HTR-8/SVneo (cell line): ENCODE results near the genes ZCCHC8 and DDX55.

GRCh38 chr12:122135101-122135862 lies 38.7 kb downstream of the IL31 start:
- RRBS = 97% methylated on average over 8 of the region's 25 CpGs

DNA sequence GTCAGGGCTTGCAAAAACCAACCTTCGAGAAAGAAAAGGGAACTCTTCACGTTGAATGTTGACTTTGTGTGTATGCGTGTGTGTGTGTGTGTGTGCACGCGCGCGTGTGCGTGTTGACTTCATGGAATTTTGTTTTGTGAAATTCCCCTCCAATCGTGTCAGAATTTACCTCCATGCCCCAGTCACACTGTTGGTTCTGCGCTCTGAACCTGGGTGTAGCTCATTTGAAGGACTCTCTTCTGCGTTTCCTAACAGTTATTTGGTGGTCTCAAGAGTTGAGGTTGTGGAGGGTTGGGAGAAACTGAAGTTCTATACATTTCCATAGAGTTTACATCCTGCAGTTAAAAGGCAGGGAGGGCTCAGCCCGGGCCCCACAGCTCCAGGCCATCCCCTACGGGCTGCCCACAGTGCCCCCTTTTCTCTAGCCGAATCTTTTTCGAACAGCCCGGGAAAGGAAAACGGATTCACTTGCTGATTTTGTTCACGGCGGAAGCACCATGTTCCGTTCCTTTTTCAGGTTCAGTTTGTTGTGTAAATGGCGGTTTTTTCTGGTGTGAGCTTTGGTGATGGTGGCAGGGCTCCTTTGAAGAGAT lies 27.4 kb downstream of the IL31 start:
- RRBS = 99% methylated on average over 5 of the region's 21 CpGs

GRCh38 chr12:122265363-122266250 lies 687 bp downstream of the VPS33A start:
- RRBS = 5% methylated on average over 8 of the region's 24 CpGs

DNA sequence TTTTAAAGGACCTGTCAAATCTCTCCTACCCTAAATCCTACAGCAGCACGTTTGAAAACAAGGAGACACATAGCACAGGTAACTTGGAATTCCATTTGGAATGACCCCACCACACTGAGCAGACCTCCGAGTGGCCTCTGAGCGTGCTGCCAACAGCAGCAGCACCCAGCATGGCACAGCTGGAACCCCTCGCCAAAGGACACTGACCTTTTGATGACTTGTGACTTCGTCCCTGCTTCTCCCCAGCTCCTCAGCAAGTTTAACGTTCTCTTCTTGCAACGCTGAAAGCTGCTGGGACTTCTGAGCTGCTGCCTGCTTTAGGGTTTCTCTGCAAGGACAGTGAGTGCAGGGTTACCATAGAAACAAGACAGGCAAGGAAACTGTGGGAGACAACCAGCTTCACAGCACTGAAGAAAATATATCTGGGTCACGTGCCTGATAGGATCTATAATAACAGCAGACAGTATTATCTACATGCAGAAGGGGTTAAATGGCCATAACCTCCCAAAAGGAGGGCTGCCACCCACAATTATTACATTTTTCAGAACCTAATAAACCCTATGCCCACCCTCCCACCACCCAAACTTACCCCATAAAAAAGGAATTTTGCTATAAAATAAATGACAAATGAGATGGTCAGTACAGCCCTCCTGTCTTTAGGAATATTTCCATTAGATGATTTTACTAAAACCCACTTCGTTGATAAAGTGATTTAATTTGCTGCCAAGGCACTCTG lies 43.4 kb upstream of the VPS33A start:
- RRBS = no CpG with 5 or more reads among the region's 9 CpGs

DNA sequence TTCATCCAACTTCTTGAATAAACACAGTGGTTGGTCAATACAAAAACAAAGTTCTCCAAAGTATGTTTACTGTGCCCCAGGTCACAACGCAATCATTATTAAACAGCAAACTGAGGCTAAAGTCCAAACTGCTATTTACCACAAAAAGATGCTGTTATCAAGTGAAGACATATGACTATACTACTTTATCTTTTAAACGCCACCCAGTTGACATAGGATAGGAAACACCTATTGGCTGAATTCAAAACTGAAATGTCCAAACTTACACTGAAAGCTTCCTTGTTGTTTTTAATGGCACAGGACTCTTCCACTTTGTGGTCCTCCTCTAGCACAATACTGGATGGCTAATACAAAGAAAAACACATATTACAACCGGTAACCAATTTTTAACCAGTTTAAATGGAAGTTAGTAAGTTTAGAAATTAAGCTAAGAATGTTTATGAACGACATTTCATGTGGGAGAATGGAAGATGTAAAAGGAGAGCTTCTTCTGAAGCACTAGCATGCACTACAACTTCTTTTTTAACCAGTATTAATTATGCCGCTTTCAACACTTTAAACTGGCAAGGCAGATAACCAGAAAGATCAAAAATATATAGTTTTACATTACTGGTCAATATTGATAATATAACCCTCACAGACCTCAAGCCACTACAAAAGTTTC lies 11.5 kb downstream of the ZCCHC8 start:
- RRBS = no CpG with 5 or more reads among the region's 5 CpGs

- RRBS = 3% methylated on average over 19 of the region's 82 CpGs
These were observed at the start of gene ZCCHC8 for GRCh38 chr12:122500019-122501031. TSS of gene ZCCHC8 (minus strand) at chr12:122500932.

GRCh38 chr12:122870599-122871711 lies 25.0 kb downstream of the VPS37B start:
- RRBS = no CpG with 5 or more reads among the region's 20 CpGs

GRCh38 chr12:122975435-122976013 lies 480 bp downstream of the OGFOD2 start:
- RRBS = no CpG with 5 or more reads among the region's 20 CpGs

- RRBS = no CpG with 5 or more reads among the region's 7 CpGs
These were observed 63.1 kb downstream of the ARL6IP4 start for GRCh38 chr12:123043596-123043941.

GRCh38 chr12:123062765-123063478 lies 82.4 kb downstream of the ARL6IP4 start:
- RRBS = no CpG with 5 or more reads among the region's 8 CpGs

DNA sequence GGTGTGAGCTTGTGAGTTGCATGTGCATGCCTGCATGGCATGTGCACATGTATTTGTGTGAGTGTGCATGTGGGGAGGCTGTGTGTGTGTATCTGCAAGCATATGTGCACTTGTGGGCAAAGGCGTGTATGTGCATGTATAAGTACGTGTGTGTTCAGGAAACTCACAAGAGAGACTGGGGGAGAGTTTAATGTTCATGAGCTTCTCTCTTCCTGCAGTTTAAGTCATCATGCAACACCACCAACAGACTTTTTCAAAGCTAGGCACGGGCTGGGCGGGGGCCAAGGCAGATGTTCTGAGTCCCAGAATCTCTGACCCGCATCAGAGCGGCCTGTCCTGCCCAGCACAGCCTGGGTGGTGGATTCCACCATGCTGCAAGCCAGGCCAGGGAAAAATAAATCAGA lies 75.8 kb downstream of the PITPNM2 start:
- RRBS = no CpG with 5 or more reads among the region's 6 CpGs

DNA sequence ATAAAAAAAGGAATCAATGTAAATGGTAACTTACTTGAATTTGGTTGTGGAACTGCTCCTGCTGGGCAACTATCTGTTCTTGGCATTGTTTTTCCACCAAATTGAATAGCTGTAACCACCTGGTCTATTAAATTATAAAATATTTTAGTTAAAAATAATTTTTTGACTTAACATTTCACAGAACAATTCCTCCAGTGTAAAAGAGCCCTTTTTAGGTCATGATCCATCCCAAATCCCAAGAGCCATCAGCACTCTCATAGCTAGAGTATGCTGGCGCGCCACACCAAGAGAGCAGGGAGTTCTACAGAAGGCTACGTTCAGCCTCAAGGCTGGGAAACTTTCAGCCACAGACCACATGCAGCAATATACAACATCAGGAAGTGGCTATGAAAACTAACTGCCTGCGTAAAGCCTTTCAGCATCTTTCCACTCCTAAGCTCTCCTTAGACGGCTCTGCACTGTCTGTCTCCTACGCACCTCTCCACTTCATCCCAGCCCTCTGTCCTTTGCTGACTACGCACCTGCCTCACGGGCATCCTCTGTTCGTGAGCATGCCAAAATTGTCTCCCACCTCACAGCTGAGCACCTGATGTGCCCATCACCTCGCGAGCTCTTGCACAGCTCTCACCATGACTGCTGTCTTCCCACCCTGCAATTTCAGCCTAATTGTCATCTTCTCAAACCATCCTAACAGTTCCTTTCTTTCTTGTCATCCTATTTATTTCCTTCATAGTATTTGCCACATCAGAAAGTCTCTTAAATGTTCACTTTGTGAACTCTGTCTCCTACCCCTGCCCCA lies 9.7 kb downstream of the MPHOSPH9 start:
- RRBS = no CpG with 5 or more reads among the region's 11 CpGs

DNA sequence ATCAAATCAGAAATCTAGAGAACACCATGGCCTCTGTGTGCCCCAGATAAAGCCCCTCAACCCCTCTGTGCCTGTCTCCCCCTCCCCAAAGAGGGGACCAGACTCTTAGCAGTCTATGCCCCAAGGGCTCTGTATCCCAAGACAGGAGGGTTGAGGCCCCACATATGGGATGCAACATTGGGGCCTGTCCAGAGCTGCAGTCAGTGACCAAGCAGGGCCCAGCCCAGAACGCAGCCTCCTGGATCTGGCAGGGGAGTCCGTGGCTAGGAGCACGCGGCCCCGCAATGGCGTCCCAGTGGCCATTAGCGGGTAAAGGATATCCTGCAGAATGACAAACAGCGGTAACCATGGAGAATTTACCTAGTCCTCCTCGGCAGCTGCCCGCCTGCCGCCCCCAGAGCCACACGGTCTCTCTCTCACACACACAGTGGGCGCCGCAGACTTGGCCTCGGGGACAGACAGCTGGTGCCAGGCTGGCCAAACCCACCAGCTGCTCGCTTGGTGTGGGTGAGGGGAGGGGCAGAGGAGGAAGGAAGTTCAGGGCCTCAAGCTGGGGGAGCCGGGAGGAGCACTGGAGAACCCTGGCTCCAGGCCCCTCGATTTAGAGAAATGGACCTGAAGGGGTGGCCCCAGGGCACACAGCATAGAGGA lies 3.7 kb downstream of the CDK2AP1 start:
- RRBS = 100% methylated on average over 1 of the region's 18 CpGs

DNA sequence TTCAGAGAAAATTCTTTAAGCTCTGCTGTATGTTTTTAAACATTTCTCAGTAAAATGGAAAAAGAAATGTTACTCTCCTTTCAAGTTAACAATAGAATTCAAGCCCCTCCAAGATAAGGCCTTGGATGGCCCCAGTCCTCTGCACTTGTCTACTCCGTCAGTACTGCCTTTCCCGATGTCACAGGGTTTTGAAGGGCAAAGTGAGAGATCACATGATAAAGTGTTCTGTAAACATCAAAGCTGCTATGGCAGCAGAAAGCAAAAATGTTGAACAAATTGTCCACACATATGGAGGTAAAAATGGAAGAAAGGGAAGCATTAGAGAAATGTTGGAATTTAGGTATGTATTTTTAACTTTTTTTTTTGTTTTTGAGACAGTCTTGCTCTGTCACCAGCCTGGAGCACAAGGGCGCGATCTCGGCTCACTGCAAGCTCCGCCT lies 33.5 kb upstream of the CDK2AP1 start:
- RRBS = no CpG with 5 or more reads among the region's 6 CpGs

DNA sequence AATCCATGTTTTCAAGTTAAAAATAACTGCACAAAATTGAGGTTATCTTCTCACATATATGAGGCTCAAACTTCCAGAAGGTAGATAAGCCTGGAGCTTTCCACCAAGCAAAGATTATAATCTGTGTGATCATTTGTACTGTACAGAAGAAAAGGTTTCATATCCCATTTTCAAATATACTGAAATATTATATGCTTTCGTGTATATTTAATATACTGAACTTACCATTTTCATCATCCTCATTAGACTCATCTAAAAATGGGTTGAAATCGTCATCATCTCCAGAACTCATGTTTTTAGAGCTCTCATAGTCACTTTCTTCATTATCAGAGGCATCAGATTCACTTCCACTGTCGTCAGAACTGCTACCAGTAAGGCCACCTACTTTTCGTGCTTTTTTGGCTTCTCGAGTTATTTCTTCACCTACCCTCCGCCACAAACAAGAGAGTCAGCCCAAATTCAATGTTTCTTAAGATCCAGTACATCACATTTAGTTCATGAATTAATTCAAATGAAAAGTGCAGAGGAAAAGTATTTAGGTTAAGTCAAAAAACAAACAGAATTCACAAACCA lies 43.3 kb downstream of the SBNO1 start:
- RRBS = no CpG with 5 or more reads among the region's 6 CpGs

GRCh38 chr12:123398182-123398997 lies 14.5 kb downstream of the KMT5A start:
- RRBS = 84% methylated on average over 3 of the region's 19 CpGs

- RRBS = no CpG with 5 or more reads among the region's 8 CpGs
These were observed 13.4 kb downstream of the RILPL2 start for GRCh38 chr12:123423053-123423445.

- RRBS = 97% methylated on average over 3 of the region's 11 CpGs
These were observed 4.7 kb downstream of the RILPL1 start for GRCh38 chr12:123528689-123529348.

- RRBS = no CpG with 5 or more reads among the region's 9 CpGs
These were observed 1.4 kb downstream of the RILPL1 start for GRCh38 chr12:123531823-123532742.

- RRBS = under 1% methylated on average over 7 of the region's 66 CpGs
These were observed at the start of gene DDX55 for GRCh38 chr12:123601939-123603061. TSS of gene DDX55 (plus strand) at chr12:123602099.